Metastatic Breast Carcinoma in the Ovary (tissue), 3 donors: ENCODE data around the gene VWA5B1.

DNA sequence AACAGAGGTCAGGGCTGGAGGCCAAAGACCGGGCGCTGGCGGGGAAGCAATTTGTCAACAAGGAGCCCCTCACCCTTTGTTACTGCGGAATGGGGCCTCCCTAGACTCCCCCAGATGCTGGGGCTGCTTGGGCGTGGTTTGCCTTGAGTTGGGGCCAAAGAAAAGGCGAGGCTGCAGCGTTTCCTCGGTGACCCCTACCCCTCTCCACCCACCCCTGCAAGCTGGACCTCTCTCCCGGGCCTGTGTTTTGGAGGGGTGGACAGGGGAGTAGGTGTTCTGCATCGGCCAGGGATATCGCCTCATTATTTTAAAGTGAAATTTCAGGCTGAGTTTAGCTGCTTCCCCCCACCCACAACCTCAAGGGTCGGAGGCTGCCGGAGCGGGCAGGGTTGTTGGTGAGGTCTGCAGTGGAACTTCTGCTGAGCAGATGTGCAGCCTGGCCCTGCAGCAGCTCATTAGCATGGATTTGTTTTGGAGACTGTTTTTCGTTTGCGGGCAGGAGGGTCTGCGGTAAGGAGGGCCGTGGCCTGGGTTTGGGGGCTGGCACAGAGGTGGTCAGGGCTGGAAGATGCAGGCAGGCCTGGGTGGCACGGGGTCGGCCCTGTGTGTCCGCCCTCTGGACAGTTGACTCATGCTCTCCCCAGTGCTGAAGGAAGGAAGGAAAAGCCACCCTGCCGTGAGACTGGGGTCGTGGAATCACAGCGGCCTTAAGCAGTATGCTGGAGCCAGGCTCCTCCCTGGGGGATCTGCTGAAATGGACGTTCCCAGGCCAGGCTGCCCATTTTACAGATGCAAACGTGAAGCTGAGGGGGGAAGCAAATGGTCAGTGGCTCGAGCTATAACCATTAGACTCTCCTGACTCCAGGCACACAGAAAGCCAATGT, 1.7 kb downstream of the NBL1 start:
- PRO-cap, 3 experiments = peak in 1 of 3 experiments; most common plus-strand start position 398 of the sequence (in 1); most common minus-strand start position 404 of the sequence (in 1)

- PRO-cap, 3 experiments = no peak in any of the 3 experiments
These were observed 3.6 kb downstream of the NBL1 start for GRCh38 chr1:19647324-19648469.

- PRO-cap, 3 experiments = no peak in any of the 3 experiments
These were observed 49.2 kb downstream of the TMCO4 start for GRCh38 chr1:19750357-19751014.

DNA sequence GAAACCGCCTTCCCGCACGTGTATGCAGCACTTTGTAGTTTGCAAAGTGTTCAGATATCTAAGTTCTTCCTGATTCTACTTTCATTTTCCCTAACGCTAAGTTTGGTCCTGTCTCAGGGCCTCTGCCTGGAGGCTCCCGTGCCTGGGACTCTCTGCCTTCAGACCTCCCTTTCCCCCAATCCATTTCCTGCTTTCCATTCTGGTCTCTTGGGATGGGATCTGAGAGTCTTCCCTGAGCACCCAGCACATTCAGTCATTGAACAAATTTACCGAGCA, 587 bp upstream of the TMCO4 start:
- PRO-cap, 3 experiments = no peak in any of the 3 experiments

- PRO-cap, 3 experiments = no peak in any of the 3 experiments
These were observed 16.1 kb downstream of the PLA2G2E start for GRCh38 chr1:19907110-19907848.

DNA sequence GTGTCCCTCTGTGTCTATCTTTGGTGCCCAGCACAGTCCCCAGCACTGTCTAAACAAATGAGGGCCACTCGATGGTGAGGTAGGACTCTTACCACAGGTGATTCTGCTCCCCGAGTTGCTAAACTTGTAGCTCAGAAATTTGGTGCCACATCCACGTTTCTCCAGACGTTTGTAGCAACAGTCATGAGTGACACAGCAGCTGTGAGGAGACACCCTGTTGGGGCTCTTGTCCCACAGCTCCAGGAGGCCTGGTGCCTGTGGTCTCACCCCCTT, 1.6 kb downstream of the PLA2G2A start:
- PRO-cap, 3 experiments = no peak in any of the 3 experiments

DNA sequence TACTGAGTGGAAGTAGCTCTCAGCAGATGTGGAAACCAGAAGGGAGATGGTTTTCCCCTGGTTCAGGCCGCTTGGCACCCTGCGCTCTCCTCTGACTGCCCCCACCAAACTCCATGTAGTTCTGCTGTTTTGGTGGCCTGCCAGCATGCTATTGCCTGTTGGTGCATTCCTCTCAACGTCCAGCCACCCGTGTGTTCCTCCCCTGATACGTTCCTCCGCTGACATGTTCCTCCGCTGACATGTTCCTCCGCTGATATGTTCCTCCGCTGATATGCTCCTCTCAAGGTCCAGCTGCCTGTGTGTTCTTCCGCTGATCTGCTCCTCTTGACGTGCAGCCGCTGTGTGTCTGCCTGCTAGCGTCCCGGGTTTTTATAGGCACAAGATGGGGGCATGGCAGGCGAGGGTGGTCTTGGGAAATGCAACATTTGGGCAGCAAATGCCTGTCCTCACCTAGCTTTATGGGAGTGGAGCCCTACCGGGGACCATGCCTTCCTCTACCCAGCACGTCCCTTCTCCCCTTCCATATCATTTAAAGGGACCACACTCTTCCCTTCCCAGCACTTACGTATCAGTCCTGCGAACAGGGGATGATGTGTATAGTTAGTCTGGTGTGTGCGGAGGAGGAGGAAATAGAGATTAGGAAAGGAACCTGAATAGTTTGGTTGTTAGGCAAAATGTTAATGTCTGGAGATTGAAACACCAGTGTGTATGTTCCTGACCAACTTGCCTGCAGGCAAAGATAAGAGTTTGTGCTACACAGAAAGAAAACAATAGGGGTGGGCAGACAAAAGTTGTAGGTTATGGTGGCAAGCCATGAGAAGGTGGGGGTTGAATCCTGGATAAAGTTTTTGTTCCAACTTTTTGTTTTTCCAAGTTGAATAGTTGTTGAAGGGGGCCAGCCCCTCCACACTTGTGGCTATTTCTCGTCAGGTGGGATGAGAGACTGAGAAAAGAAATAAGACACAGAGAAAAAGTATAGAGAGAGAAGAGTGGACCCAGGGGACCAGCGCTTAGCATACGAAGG, 40.5 kb upstream of the PLA2G5 start:
- PRO-cap, 3 experiments = peak in 2 of 3 experiments; most common plus-strand start position 306 of the sequence (in 1); most common minus-strand start position 344 of the sequence (in 2)

DNA sequence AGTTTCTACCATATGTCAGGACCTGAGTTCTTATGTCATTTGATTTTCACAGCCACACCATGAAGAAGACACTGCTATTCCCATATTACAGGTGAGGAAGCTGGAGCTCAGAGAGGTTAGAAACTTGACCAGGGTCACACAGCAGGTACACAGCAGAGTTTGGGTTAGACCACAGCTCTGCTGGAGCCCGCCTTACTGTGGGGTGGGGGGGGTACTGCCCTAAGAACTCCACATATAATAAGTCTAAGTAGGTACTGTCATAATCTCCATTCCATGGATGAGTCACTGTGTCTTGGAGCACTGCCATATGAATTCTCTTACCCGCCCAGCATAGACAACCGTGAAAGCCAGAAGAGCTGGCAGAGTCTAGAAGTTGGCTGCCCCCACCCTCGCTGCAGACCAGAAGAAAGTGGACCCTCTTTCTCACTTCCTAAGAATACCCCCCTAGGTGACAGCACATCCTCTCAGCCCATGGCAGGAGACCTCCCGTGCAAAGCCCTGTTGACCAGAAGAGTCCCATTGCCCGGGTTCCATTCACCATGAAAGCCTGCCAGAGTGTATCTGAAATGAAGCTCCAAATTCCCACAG, 5.2 kb upstream of the PLA2G2D start:
- PRO-cap, 3 experiments = no peak in any of the 3 experiments

DNA sequence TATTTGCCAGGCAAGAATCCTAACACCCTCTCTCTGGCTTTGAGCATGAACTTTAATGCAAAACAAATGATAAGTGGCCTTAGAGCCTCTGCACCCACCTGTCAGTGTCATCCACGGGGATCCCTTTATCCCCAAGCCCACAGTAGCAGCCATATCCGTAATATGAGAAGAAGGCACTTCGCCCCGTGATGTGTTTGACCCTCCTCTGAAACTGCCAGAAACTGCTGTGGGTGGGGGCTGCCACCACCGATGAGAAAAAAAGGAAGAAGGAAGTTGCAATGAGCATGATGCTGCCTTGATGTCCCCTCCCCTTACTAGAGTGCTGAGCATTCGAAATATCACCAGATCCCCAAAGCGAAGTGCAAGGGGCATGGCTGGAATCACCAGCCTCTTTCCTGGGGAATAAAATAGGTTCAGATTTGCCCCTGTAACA, 11.0 kb upstream of the UBXN10 start:
- PRO-cap, 3 experiments = no peak in any of the 3 experiments

- PRO-cap, 3 experiments = no peak in any of the 3 experiments
These were observed 189 bp downstream of the UBXN10 start for GRCh38 chr1:20186245-20186325.

- PRO-cap, 3 experiments = no peak in any of the 3 experiments
These were observed at the start of gene VWA5B1 for GRCh38 chr1:20290445-20291168. Gene VWA5B1 (plus strand): TSS chr1:20290875.

GRCh38 chr1:20427001-20427497, 59.0 kb downstream of the CAMK2N1 start:
- PRO-cap, 3 experiments = no peak in any of the 3 experiments

- PRO-cap, 3 experiments = no peak in any of the 3 experiments
These were observed 6.3 kb downstream of the CAMK2N1 start for GRCh38 chr1:20479679-20480084.

GRCh38 chr1:20551784-20552276, 543 bp upstream of the FAM43B start:
- PRO-cap, 3 experiments = peak in 2 of 3 experiments; most common minus-strand start chr1:20552122 (in 1)

DNA sequence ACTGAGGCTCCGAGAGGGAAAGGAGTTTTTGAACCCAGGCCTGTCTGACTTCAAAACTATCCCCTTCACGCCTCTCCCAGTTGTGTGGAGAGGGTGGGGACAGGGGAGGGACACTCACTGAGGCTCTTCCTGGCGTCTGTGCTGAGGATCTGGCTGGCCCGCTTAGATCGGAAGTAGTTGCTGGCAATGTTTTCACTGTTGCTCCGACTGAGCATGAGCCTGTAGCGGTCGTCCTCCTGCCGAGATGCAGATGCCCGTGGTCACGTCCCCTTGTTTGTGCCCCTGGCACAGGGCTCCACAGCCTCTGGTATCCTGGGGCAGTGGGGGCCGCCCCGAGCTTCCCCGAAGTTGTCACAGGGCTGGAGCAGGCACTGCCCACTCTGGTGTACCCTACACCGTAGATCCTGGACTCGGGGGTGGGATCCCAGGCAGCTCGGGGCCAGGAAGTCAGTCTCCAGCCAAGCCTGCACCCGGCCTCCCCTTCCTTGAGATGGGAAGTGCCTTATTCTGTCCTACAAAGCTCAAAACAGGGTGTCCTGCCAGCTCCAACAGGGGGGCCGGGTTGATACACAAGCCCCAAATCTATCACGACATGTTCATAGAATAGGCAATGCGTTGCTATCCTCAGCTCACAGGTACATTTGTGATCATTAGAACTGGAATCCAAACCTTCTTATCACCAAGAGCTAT, 5.1 kb upstream of the DDOST start:
- PRO-cap, 3 experiments = no peak in any of the 3 experiments

DNA sequence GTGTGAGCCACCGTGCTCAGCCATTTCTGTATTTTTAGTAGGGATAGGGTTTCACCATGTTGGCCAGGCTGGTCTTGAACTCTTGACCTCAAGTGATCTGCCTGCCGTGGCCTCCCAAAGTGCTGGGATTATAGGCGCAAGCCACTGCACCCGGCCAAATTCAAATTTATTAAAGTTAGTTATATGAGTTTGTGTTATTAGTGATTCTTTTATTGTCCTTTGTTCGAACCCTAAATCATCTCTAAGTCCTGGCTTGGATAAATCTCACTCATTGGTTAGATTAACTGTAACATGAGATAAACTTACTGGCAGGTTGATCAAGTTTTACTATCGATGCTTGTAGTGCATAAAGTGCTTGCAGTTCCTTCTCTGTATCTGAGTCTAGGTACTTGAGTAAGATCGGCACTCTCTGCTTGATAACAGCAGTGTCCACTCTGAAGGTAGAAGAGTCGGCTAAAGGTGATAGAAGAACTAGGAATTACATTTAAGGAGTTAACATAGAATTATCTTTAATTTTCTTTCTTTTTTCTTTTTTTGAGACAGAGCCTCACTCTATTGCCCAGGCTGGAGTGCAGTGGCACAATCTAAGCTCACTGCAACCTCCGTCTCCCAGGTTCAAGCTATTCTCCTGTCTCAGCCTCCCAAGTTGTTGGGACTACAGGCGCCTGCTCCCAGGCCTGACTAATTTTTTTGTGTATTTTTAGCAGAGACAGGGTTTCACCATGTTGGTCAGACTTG, 23.5 kb upstream of the HP1BP3 start:
- PRO-cap, 3 experiments = no peak in any of the 3 experiments

- PRO-cap, 3 experiments = no peak in any of the 3 experiments
These were observed 39.5 kb downstream of the EIF4G3 start for GRCh38 chr1:21137204-21137690.

DNA sequence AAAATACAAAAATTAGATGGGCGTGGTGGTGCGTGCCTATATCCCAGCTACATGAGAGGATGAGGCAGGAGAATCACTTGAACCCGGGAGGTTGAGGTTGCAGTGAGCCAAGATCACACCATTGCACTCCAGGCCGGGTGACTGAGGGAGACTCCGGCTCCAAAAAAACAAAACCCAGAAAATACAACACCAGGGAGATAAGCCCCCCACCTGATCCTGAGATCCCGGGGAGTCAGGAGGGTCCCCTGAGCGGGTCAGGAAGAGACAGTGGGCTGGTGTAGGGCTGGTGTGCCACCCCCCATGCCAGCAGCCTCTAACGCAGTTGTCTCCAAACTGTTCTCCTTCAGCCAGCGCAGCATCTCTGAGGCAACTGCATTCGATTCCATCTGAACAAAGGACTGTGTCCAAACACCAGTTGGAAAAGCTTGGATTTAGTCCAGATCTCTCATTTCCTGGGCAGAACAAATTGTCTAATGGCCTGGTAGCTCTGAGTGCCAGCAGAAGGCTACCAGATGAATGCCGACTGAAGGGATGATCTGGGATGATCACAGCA, 44.0 kb upstream of the EIF4G3 start:
- PRO-cap, 3 experiments = peak in 1 of 3 experiments; most common plus-strand start position 219 of the sequence (in 1)

- PRO-cap, 3 experiments = no peak in any of the 3 experiments
These were observed 52.7 kb downstream of the ECE1 start for GRCh38 chr1:21237571-21238040.

DNA sequence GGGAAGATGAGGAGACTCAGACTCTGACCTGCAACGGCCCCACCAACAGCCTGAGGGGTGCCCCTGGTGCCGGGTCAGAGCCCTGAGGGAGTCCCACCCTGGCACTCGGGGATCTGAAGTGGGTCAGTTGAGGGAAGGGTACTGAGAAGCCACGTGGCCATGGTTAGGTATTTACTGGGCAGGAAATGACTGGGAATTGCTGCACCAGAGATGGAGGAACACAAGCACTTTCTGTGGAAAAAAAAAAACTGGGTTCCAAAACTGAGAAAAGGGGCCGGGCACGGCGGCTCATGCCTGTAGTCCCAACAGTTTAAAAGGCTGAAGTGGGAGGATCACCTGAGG, 9.7 kb downstream of the ECE1 start:
- PRO-cap, 3 experiments = no peak in any of the 3 experiments